Epithelial cell of prostate (primary cell): Measurements from ENCODE around the genes CBX3 and HIBADH.

- RRBS, result no CpG with 5 or more reads among the region's 3 CpGs
These were observed 4.4 kb downstream of the NFE2L3 start for GRCh38 chr7:26156390-26156759.

GRCh38 chr7:26195605-26196292, 4.8 kb downstream of the HNRNPA2B1 start:
- RRBS, result no CpG with 5 or more reads among the region's 8 CpGs

DNA sequence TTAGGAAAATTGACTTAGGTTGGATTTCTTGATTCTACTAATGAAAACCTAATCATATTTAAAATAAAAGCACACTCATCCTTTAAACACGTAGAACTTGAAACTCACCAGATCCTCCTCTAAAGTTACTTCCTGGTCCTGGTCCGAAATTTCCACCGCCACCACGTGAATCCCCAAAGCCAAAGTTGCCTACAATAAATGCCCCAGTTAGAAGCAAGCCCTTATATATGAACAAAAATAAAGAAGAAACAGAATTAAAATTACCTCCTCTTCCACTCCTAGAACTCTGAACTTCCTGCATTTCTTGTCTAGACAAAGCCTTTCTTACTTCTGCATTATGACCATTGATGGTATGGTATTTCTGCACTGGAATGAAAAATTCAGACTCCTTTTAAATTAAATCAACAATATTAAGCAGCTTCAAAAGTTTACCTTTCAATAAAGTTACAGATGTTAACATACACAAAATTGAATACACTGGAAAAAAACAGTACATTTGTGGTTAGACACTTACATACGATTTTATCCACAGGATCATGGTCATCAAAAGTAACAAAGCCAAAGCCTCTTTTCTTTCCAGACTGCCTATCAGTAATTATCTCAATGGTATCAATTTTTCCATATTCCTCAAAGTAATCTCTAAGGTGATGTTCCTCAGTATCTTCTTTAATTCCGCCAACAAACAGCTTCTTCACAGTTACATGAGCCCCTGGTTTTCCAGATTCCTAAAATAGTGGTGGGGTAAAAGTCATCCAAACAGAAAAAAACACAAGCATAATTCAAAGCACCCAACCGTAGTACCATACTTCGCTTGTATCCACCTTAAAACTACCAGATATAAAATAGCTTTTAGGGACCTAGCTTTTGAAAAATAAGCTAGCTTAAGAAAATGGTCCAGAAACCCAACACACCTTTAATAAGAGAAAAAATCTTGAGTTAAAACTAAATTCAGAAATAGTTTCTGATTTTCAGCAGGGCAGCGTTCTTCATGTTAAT, 4.0 kb downstream of the HNRNPA2B1 start:
- RRBS, result no CpG with 5 or more reads among the region's 9 CpGs

DNA sequence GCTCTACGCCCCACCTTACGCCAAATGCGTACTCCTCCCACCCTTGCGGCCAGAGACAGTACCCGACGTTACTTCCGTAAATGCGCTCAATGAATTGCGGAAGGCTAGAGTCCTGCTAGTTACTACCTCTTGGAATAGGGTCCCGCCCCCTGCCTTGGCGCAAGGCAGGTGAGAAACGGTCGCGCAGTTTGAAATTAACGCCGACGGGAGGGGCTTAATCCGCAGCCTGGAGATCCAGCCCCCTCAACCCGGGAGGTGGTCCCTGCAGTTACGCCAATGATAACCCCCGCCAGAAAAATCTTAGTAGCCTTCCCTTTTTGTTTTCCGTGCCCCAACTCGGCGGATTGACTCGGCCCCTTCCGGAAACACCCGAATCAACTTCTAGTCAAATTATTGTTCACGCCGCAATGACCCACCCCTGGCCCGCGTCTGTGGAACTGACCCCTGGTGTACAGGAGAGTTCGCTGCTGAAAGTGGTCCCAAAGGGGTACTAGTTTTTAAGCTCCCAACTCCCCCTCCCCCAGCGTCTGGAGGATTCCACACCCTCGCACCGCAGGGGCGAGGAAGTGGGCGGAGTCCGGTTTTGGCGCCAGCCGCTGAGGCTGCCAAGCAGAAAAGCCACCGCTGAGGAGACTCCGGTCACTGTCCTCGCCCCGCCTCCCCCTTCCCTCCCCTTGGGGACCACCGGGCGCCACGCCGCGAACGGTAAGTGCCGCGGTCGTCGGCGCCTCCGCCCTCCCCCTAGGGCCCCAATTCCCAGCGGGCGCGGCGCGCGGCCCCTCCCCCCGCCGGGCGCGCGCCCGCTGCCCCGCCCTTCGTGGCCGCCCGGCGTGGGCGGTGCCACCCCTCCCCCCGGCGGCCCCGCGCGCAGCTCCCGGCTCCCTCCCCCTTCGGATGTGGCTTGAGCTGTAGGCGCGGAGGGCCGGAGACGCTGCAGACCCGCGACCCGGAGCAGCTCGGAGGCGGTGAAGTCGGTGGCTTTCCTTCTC, at the start of gene CBX3:
TSS of gene CBX3 (plus strand) at position 889 of the 989 bp plus-strand sequence.
- RRBS, result 1% methylated on average over 46 of the region's 91 CpGs

DNA sequence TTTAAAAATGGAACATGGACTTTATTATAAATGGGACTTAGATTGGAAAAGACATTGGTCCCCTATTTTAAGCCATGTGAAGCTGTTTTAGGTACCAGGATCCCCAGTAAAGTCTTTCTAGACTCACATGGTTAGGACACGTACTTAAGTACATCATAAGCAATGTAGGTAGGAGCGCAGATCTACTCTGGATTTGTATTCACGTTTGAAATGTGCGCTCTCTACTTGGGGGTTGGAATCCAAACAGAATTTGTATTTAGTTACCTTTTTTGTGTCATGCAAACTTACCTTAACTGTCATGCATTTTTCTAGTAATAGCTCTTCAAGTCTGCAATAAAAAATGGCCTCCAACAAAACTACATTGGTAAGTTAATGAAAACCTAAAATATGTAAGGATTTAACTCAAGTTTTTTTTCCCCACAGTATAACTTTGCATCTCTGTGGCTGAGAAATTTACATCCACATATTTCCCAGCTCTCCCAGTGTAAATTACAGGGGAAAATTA, 1.2 kb downstream of the CBX3 start:
- RRBS, result no CpG with 5 or more reads among the region's 4 CpGs

DNA sequence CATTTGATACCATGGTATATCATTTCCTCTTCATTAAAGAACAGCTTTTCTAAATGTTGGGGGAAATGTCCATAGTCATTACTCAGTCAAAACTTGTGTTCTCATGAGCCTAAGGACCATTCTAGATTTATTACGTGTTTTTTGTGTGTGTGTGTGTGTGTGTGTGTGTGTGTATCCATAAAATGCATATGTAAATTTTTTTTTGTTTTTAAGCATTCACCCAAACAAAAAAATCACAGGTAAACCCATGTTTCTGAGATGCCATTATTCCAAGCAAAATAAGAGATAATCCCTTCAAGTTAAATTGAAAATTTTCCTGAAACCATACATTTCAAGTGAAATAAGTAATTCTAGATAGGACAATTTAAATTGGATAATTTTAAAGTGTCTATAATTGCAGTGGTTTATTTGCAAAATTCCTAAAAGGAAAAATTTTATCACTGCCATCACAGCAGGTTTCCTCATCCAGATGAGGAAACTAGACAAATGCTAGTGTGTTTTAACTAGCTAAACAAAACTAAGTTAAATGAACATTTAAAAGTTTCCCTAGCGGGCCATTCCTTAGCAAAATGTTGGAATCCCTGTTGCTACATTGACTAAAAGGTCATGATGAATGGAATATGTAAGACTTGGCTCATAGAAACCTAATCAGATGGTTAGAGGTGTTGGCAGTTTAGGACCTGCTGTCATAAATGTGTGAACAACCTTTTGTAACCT, 11.1 kb downstream of the CBX3 start:
- RRBS, result no CpG with 5 or more reads among the region's 2 CpGs

GRCh38 chr7:26397355-26397805, 105.7 kb downstream of the SNX10 start:
- RRBS, result 68% methylated on average over 4 of the region's 8 CpGs

GRCh38 chr7:26698706-26699211, 165.6 kb downstream of the SKAP2 start:
- RRBS, result no CpG with 5 or more reads among the region's 3 CpGs

GRCh38 chr7:26857437-26858352, 6.7 kb downstream of the SKAP2 start:
- RRBS, result no CpG with 5 or more reads among the region's 37 CpGs

GRCh38 chr7:27121833-27122451, 8.6 kb downstream of the HOXA4 start:
- RRBS, result no CpG with 5 or more reads among the region's 24 CpGs

- RRBS, result no CpG with 5 or more reads among the region's 17 CpGs
These were observed 3.4 kb downstream of the HOXA5 start for GRCh38 chr7:27139959-27140615.

DNA sequence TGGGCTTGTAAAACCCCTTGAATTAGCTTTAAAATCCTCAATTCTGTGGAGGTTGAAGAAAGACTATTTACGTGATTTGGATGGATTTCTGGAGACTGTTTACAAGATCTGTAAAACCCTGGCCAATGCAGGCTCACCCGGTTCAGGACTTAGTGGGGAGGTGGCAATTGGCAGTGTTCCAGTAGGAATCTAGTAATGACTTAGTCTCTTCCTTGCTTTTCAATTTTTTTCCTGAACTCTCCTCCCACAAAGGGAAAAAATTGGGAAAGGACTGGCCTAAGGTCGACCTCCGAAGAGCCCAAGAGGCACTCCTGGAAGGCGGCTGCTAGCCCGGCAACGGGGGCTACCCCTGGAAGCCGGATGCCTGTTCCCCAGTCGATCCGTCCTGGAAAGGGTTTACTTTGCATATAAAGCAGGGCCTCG, 1.7 kb upstream of the HOXA6 start:
- RRBS, result no CpG with 5 or more reads among the region's 11 CpGs

- RRBS, result no CpG with 5 or more reads among the region's 2 CpGs
These were observed 3.4 kb downstream of the HOXA10 start for GRCh38 chr7:27170766-27171006.

DNA sequence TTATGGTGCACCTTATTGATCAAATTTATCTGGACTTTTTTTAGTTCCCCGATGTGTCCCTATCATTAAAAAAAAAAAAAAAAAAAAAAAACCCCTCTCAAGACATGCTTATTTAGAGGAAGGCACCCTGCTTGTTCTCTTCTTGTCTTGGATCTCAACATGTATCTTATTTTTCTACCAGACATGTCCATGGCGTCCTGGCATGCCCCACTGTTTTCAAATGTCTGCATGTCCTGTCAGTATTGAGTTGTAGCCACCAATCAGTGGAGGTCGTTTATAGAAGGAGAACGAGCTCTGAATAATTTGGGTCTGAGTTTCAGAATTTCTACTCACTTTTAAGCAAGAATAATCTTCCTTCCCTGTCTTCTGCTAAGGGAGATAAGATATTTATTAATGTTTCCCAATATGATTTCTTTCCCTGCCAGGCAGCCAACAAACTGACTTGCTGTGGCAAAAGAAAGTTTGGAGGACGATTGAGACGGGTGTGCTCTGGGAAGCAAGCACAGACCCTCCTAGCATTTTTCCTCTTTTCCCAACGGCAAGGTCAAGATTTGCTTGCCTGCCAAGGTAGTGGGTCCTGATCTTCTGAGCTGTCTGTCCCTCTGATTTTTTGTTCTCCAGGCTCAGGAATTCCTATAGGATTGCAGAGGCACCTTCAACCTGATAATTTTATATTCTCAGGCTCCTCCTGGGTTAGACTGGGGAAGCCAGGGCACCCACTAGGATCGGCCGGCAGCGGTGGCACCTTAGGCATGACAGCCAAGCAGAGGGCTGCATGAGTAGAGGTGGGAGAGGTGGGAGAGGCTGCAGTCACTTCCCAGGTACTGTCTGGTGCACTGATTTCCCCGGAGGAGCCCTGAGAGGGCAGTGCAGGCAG, 3.1 kb upstream of the HOXA13 start:
- RRBS, result no CpG with 5 or more reads among the region's 11 CpGs

DNA sequence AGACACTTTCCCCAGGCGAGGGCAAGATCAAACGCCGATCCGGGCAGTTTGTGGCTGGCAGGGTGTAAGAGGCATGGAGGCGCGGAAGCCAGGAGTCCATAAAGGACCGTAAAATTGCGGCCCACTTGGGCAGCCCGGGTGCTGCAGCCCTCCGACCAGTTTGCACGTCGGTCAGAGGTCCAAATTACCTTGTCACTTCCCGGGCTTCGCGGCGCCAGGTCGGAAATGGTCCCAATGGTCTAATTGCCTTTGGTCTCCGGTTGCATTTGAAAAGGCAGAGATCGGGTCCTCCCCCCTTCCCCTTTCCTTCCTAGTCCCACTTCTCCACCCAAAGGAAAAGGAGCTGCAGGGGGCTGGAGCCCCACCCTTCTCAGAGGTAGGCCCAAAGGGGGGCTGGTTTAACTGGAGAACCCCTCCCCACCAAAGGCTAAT, 1.2 kb downstream of the EVX1 start:
- RRBS, result 65% methylated on average over 13 of the region's 19 CpGs

- RRBS, result no CpG with 5 or more reads among the region's 2 CpGs
These were observed 149.9 kb downstream of the HIBADH start for GRCh38 chr7:27512894-27513138.

DNA sequence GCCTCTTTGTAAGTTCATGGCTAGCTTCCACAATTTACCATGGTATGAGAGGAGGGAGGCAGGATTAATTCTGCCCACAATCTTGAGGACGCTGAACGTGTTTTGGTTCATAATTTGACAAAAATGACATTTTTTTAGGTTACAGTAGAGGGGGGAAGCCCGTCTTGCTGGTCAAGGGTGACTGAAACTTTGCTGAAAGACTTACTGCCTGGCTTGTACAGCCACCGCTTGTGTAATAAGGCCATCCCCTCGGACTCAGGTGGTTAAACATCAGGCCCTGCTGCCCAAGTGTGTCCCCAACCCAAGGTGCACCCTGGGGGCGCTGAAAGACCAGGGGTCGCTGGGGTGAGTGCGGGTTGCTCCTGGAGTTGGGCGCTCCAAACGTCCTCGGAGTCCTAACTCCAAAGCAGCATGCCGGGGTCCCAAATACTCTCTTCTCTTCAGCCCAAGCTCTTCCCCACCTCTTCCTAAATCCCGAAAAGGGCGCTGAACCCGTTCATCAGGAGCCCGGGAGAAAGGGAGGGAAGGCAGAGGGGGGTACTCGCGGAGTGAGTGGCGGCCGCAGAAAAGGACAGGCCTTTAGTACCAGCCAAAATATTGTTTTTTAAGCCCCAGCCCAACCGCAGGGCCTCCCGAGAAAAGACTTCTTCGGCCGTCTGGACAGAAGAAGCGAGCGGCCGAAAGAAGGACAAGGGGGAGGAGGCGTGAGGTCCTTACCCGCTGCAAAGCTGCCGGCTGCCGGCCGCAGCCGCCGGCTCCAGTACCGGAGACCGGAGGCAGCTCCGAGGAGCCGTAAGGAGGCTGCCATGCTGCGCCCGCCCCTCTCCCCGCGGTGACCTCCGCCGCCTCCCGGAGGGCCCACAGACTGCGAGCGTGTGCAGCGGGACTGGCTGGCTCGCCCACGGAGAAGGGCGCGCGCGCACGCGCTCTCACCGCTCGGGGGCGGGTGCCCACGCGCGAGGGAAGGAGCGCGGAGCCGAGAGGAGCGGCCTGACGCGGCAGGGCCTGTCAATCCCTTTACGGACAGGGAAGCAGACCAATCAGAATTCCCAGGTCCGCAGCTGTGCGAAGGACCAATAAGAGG, at the start of gene HIBADH:
TSS of gene HIBADH (minus strand) at position 903 of the 1,084 bp plus-strand sequence.
- RRBS, result 2% methylated on average over 14 of the region's 71 CpGs

- RRBS, result no CpG with 5 or more reads among the region's 2 CpGs
These were observed 136.3 kb downstream of the JAZF1 start for GRCh38 chr7:28044187-28044851.

- RRBS, result no CpG with 5 or more reads among the region's 6 CpGs
These were observed 114.8 kb downstream of the JAZF1 start for GRCh38 chr7:28065833-28066205.

GRCh38 chr7:28094096-28094968, 86.3 kb downstream of the JAZF1 start:
- RRBS, result no CpG with 5 or more reads among the region's 19 CpGs